Choroid plexus epithelial cell (primary cell): ENCODE measurements around a stretch of chr5.

- RRBS, result no CpG with 5 or more reads among the region's 17 CpGs
These were observed 53.8 kb downstream of the ERGIC1 start for GRCh38 chr5:172887669-172888351.

DNA sequence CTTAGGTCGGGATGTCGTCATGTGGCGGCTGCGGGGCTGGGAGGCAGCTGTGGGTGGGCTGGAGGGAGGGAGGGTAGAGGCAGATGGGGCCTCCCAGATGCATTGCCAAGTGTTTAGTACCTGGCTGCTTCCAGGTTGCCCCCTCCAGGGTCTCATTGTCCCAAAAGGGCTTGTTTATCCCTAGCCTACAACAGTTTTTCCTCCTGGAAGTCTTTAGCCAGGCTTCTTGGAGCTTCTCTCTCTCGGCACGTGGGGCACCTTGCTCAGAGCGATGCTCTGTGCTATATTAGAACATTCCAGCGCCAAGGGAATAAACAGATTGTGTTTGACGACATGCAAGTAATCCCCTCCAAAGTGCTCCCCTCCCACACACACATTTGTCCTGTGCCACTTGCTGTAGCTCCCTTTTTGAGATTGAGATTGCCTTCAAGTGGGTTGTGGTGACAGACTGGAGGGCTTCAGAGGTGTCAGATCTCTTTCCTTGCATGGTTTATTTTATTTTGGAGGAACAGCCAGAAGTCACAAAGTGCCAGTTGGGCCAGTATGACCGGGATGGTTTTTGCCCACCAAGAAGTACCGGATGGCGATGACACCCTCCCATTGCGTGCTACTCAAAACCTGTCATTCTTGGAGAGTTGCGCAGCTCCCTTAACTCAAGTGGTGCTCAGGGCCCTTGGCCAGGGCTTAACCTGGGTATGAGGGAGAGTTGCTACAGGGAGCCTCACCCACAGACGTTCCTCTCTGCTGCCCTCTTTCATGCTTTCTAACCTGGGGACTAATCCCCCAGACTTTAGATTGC is 19.0 kb upstream of the RPL26L1 start:
- RRBS, result no CpG with 5 or more reads among the region's 15 CpGs

DNA sequence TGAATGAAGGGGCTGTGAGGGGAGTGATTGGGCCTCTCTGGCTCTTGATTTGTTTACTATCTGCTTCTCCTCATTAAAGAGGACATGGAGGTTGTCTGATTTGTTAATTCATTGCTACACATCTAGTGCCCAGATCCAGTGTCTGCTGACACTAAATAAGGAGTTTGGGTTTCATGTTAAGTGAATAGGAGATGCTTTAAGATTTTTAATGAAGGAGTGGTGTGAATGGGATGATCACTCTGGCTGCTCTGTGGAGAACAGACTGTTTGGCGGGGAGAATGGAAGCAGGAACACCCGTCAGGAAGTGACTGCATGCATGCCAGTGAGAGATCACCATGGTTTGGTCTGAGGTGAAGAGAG is 19.7 kb downstream of the ATP6V0E1 start:
- RRBS, result no CpG with 5 or more reads among the region's 2 CpGs

DNA sequence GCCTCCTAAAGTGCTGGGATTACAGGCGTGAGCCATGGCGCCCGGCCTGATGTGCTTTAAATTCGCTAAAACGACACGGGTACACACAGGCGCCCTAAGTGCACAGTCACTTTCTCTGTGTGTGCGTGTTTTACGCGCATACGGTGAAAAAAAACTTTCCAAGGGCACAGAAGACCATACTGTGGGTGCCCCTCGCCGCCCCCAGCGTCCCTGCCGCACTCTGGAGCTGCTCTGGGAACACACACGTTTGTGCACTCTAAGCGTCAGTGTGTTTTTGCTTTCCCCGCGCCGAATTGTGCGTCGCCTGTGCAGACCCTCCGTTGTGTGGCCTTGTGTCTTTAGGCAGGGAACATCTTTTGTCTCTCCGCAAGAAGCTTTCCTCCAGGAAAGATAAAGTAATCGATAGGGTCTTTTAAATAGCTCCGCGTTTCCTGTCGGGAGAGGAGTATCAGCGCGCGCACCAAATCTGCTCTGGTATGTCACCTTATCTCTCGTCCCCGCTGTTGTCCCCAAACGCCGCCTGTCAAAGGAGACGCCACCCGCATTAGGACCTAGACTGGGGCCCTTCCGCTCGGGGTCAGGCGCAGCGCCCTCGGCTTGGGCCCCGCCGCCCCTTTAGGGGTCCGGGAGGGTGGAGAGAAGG is 10.4 kb upstream of the NKX2-5 start:
- RRBS, result 3% methylated on average over 1 of the region's 45 CpGs

- RRBS, result 56% methylated on average over 5 of the region's 13 CpGs
These were observed 84.6 kb upstream of the STC2 start for GRCh38 chr5:173412868-173413210.

- RRBS, result no CpG with 5 or more reads among the region's 12 CpGs
These were observed 126.8 kb upstream of the STC2 start for GRCh38 chr5:173454765-173455698.

DNA sequence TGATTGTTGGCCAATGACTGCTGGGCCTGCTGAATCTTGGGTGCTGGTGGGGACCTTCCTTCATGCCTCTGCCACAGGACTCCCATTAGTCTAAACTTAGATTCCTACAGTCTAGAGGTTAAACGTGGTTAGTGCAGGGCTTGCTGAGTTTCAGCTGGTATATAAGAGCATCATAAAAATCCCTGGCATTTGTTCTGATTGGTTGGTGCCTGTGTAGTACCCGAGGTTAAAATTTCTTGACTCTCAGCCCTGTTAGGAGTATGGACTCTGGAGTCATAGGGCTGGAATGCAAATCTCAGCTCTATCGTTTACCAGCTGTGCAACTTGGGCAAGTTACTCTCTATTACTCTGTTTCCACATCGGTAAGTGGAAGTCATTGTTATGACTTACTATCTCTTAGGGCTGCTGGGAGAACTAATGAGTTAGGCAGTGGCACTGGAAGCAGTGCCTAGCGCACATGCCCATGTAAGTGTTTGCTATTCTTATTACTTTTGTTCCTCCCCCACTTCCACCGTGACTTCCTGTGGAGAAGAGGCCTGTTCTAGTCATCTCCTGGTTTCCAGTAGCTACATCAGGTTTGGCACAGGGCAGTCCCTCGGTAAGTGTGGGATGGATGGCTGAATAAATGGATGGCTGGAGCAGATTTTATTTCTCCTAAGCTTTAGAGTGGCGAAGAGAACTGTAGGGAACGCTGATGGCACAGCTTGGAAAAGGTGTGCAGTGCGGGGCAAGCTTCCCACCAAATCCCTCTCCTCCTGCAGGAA is 141.5 kb downstream of the BOD1 start:
- RRBS, result no CpG with 5 or more reads among the region's 10 CpGs

DNA sequence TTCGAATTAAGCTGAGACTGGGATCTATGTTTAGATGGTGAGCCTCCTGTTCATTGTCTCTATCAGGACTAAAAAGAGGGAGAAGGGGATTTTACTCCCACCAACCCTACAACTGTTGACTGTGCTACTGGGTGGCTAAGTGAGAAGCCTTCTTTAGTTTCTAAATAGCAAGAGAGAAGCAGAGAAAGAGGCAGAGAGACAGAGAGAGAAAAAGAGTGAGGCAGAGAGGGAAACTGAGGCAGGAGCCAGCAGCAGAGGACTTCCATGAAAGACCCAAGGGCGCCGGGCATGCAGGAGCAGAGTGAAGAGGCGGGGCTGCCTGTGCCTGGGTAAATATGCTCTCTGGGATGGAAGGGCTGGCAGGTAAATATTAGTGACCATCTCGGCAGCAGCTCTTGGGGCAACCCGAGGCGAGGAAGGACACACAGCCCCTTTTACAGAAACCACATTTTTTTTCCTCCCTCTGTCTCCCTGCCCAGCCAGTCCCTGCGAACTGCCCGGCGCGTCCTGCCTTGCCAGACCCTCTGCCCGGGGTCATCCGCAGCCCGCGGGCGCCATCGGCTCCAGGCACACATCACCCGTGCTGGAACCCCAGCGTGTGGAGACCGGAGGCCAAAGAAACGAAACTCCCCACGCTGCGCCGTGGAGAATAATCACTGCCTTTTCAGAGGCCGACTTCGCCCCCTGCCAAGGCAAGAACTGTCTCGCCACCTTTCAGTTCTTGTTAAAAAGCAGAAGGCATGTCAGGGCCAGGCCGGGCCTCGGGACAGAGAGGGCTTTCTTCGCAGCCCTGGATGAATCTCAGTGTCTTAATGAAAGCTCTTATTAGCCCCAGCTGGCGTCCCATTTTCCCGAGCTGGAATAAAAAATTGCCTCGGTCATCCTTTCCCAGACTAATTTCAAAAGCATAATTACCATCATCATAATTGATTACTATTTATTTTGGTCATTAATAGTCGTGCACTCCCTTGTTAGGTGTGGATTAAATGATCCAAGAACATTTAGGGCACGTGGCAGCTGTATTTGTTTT is 61.3 kb downstream of the BOD1 start:
- RRBS, result 27% methylated on average over 9 of the region's 35 CpGs

DNA sequence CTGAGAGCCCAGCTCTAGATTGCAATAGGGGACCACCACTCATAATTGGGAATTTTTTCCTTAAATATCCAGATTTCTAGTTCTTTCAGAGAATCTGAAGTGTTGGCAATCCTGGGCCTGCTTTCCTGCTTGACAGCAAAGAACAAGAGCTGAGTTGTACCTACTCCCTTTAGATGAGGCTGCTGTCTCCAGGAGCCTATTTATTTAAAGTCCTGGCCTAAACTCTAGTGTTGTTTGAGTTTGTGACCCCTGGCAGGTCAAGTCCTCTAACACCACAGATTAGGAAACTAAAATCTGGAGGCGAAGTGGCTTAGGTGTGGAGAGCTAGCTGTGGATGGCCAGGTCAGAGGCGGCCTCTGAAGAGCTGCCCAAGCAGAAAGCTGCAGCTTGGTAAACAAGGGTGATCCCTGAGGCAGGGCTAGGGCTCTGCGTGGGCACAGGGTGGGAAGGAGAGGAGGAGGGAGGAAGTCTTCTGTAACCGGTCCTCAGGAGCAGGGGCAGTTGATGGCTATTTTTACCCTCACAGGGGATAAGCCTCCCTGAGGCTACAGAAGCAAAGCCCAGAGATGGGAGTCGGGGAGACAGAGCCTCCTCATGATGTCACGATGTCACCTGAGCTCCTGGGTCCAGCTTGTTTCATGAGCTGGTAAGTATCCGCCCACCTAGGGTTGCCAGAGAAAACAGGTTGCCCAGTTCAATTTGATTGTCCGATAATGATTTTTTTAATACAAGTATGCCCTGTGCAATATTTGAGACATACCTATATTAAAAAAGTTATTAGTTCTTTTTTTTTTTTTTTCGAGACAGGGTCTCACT is 25.8 kb upstream of the BOD1 start:
- RRBS, result no CpG with 5 or more reads among the region's 9 CpGs

GRCh38 chr5:173670083-173670656 is 53.7 kb upstream of the BOD1 start:
- RRBS, result no CpG with 5 or more reads among the region's 3 CpGs

DNA sequence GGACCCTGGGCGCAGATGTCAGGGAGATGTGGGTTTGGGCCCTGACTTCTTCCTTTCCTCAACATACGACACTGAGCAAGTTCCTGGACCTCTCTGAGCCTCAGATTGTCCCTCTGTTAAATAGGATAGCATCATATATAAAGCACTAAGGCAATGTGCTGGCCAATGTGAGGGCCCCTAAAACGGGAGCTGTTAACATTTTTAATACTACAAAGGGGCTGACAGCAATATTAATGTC is 120.9 kb upstream of the CPEB4 start:
- RRBS, result no CpG with 5 or more reads among the region's 3 CpGs

- RRBS, result no CpG with 5 or more reads among the region's 16 CpGs
These were observed 94.3 kb upstream of the CPEB4 start for GRCh38 chr5:173793643-173794543.

GRCh38 chr5:173825240-173825561 is 62.9 kb upstream of the CPEB4 start:
- RRBS, result 93% methylated on average over 3 of the region's 7 CpGs

DNA sequence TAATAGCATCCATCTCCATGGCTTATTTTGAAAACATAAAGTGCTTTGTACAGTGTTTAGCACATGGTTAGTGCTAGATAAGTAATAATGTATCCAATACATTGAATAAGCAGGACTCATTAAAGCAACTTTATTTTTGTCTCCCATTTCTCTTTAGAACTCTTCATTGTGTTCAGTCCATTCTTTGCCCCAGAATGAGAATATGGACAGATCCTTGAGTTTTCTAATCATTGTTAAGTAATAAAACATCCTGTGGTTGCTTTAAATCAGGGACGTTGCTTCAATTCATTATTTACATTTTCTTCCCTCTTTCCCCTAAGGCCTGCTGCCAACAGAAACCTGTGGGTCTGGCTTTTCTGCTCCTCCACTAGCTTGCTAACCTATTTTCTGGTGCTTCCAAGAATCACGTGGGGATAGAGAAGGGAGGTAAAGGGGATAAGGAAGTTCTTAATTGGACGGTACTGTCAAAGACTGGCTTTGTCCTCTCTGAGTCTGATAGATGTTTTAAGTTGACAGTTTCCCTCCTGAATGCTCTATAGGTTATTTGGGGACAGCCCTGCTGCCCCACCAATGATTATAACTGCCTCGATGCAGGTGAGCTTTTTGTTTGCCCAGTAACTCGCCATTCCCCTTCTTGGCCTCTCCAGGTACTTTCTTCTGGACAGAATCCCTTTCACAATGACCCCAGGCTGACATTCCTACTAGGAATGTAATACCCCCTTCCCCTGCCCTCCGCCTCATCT is 20.1 kb upstream of the CPEB4 start:
- RRBS, result no CpG with 5 or more reads among the region's 6 CpGs

DNA sequence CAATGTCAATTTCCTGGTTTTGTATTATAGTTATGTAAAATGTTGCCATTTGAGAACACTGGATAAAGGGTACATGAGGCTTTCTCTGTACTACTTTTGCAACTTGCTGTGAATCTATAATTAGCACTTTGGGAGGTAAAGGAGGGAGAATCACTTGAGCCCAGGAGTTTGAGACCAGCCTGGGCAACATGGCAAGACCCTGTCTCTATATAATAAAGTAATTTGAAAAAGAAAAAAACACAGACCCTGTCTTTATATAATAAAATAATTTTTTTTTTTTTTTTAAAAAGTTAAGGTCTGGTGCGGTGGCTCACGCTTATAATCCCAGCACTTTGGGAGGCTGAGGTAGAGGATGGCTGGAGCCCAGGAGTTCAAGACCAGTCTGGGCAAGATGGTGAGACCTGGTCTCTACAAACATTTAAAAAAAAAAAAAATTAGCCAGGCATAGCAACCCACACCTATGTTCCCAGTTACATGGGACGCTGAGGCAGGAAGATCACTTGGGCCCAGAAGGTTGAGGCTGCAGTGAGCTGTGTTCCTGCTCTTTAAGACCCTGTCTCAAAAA is 24.3 kb downstream of the CPEB4 start:
- RRBS, result no CpG with 5 or more reads among the region's 3 CpGs

- RRBS, result no CpG with 5 or more reads among the region's 1 CpG
These were observed 36.7 kb downstream of the CPEB4 start for GRCh38 chr5:173924699-173925450.

GRCh38 chr5:173947608-173948233 is 41.2 kb upstream of the C5orf47 start:
- RRBS, result no CpG with 5 or more reads among the region's 7 CpGs

DNA sequence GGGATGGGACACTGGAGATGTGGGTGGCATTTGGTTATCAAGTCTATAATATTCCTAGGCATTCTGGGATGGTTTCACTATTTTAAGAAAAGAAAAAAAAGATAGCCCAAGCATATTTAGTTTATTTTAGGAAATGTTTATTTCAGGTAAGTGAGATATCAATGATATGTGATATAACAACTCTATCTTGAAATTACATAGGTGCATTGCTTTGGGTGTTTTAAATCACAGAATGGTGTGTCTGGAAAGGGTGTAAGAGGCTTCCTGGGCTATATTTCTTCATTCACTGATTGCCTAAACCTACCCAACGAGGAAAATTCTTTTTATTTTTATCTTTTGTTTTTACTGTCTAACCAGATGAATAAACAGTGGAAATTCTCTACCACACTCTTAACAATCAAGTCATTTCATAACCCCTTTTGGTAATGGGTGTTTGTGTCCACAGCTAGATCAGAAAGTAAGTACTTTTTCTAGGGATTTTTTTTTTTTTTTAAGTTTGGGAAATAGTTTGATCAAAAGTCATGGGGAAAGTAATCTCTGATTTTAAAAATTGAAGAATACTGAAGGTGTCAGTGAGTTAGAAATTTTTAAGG is 27.6 kb upstream of the C5orf47 start:
- RRBS, result no CpG with 5 or more reads among the region's 1 CpG

DNA sequence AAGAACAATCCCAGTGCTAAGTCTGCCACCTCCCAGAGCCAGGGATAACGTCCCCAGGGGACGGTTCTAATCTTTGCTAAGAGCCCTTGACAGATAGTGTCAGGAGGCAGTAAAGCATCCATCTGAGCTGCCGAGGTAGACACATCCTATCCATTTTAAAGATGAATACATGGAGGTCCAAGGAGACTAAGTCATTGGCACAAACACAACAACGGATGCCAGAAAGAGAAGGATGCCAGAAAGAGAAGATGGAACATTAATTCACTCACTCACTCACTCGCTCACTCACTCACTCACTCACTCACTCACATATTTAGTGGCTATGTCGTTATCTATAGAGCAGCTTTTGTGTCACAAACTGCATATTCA is 298.3 kb upstream of the MSX2 start:
- RRBS, result no CpG with 5 or more reads among the region's 6 CpGs

DNA sequence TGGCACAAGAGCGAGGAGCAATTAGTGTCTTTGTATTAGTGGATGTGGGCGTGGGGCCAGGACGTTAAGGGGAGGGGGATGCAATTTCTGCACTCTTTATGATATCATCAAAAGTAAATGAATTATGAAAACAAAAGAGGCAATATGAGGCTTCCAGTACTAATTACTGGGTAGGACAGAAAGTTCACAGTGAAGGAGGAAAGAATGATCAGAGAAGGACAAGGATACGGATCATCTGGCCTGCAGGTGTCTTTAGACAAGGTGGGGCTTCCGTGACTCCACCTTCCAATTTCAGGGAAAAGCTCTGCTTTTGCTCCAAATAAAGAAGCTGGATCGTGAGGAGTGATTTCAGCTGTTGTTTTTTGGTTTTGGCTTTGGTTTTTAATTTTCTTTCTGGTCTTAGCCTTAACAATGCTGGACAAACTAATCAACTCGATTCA is 230.7 kb upstream of the MSX2 start:
- RRBS, result no CpG with 5 or more reads among the region's 7 CpGs